Heart right ventricle (tissue), 2 donors: ENCODE data around the gene SLC30A5.

GRCh38 chr5:66180740-66181106 lies 36.6 kb downstream of the SREK1 start:
- PRO-cap, 2 experiments = no peak in any of the 2 experiments

GRCh38 chr5:67008775-67009482 lies 187.7 kb downstream of the CD180 start:
- PRO-cap, 2 experiments = no peak in any of the 2 experiments

GRCh38 chr5:67156238-67156730 lies 40.3 kb downstream of the CD180 start:
- PRO-cap, 2 experiments = no peak in any of the 2 experiments

- PRO-cap, 2 experiments = peak in 1 of 2 experiments; most common plus-strand start chr5:67166047 (in 1)
These were observed 30.7 kb downstream of the CD180 start for GRCh38 chr5:67165705-67166475.

DNA sequence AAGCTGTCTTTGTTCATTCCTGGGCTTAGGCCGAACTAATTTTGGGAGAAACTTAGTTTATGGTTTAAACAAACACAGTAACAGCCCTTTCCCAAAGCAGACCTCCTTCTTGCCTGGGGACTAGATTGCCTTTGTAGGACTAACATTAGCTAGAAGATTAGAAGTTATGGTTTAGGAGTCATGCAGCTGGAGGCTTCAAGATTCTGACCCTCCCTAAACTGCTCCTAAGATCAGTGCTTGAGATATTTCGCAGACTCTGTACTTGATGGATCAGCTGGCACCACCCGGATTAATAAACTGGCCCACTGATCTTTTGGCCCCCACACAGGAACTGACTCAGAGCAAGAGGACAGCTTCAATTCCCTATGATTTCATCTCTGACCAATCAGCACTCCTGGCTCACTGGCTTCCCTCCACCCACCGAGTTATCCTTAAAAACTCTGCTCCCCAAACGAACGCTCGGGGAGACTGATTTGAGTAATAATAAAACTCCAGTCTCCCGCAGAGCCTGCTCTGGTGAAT lies 36.3 kb upstream of the CD180 start:
- PRO-cap, 2 experiments = no peak in any of the 2 experiments

DNA sequence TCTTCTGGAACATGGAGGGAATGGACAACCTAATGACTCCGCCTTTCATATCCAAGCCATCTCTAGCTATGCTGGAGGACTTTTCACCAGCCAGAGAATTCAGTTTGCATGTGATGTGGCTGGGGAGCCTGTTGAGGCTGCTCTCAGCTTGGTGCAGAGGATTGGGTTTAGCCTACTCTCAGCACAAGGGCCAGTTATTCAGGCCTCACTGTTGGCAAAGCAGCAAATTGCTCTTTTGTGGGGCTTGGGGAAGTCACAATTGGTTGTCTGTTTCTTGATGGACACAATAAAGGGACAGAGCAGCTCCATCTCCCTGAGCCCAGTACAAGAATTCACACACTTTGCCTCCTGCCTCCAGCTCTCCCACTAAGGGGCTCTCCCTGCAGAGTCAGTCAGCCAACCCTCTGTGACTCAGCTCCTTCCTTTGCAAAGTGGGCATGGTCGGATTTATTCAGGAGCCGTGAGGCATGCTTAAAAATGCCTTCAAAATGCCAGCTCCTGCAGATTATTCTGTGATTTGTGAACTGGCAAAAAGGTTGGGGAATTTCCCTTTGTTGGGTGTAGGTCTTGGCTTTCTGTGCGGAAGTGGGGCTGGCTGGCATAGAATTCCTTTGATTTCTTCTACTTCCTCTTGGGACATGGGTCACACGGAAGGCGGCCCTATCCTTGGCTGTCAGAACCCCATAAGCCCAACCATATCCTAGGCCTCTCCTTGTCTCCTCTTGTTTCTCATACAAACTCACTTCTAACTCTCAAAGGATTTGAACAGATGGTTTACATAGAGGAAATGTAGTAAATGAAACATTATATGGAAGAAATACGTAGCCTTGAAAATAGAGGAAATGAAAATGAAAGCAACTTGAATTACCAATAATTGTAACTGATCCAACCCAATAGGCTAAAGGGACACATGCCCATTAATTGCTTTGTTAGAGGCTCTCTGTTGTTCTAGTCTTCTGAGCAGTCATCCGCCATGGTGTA lies 118.7 kb upstream of the CD180 start:
- PRO-cap, 2 experiments = no peak in any of the 2 experiments

DNA sequence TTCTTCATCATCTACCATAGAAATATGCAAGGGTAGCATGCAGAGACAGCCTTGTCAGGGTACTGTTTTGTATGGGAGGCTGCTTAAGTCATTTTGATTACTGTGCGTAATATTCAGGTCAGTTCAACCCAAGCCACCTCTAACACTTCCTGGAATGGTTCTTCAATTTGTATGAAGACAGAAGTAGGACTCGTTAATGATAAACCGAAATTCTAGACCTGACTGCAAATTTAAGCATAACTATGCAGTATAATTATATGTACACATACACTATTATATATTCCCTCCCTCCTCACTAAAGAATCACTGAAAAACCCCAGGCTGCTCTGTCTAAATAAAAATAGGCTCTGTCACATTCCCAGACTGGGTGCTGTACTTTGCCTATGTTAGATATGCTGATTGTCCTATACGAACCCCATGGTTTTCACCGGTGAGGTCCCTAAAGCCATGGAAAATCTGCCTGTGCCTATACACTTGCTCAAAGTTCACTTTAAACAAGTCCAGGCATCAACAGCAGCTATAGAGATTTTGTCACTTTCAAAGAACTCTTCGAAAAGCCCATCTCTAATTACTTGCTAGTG lies 352.1 kb upstream of the CD180 start:
- PRO-cap, 2 experiments = no peak in any of the 2 experiments

DNA sequence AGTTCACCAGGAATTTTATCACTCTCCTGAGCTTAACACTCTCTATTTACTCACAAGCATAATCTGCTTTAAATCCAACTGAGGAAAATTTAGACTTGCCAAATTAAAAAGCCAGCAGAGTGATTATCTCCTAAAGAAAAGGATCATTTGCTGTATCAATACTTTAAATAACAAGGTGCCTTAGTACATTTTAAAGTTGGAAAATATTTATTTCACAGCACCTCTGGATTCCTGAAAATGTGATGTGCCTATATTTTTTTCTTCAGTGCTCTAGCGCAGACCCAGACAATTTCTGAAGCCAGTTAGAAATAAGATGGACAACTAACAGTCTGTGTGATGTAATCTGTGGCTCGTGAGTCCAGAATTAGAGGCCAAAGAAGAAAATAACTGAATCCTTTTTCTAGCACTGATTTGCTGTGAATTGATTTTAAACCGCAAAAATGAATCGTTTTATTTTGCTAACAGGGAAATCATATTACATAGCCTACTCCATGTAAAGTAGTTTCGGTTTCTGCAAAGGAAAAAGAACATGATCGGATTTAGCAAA lies 445.8 kb upstream of the CD180 start:
- PRO-cap, 2 experiments = no peak in any of the 2 experiments

- PRO-cap, 2 experiments = no peak in any of the 2 experiments
These were observed 483.6 kb upstream of the CD180 start for GRCh38 chr5:67680222-67680475.

DNA sequence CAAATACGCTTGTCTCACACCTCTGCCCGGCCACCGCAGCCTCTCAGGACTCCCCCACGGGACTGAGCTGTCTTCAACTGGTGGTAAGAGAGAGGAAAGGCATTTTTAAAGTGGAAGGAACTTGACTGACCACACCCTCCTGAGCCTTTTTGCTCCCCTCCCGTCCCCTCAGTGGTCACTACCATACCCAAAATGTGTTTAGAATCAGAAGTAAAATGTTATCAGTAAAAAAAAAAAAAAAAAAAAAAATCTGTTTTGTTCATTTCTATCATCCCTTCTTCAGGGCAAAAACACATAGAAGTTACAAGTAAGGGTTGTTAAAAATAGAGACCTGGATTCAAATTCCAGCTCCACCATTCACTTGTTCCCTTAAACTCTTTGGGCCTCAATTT lies 174.1 kb upstream of the PIK3R1 start:
- PRO-cap, 2 experiments = peak in 2 of 2 experiments; most common minus-strand start position 64 of the sequence (in 2)

GRCh38 chr5:68135057-68135358 lies 80.5 kb upstream of the PIK3R1 start:
- PRO-cap, 2 experiments = no peak in any of the 2 experiments

DNA sequence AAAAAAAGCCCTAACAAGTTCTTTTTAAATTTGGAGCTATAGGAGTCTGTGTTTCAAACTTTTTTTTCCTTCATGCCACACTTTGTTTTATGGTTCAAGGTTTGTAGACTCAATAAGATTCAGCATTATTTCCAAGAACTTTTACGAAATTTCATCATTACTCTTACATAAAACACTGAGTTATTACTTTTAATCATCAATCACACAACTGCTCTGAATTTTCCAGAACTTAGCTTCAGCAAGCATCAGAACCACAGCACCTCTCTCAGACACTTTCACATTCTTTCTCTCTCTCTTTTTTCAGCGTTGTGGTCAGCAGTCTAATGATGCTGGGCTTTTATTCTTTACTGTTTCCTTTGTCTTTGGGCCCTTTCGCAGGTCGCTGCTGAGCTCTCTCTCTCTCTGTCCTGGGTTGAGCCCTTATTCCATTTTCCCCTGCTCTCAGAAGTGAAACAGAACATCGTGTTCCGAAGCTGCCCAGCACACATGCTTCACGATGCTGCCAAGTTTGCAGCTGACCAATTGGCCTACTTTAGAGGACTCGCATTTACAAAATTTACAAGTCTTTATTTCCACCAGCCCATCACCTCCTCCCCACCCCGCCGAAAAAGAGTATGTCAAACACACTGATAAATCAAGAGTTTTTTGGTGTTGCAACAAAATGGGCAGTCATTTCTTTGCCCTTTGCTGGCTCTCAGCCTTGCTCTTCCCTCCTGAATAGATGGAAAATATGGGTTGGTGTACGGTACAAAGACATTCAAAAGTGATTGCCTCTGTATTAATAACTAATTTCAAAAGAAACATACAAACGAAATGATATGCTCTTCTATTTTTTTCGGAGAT lies 44.5 kb upstream of the PIK3R1 start:
- PRO-cap, 2 experiments = no peak in any of the 2 experiments

DNA sequence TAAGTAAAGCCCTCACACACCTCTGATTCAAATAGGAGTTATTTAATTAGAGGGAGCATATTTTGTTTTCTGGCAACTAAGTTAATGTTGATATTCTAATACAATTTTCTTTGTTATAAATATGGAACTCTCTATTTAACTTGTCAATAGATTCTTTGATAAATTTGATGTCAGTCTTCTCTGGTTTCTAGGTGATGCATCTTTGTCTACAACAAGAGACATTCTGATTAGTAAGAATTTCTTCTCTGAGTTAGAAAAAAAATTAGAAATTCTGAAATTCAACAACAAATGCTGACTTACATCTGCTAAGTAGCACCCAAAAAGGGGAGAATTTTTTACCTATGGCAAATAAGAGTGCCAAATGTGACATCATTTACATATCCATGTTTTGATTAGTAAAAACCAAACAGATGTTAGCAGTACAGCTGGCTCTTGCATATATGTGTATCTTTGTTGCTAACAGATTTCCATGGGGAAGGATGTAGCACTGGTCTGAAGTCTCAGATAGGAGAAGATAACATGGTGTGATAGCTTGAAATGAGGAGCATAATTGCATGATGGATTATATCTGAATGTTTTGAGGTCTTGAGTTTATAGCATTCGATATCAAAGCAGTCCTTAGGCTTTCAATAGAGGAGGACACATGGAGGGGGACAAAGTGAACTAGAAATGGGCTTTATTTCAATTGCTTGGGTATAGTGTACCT lies 17.4 kb downstream of the PIK3R1 start:
- PRO-cap, 2 experiments = no peak in any of the 2 experiments

GRCh38 chr5:68289225-68289985 lies 73.8 kb downstream of the PIK3R1 start:
- PRO-cap, 2 experiments = no peak in any of the 2 experiments

- PRO-cap, 2 experiments = no peak in any of the 2 experiments
These were observed 189.5 kb downstream of the PIK3R1 start for GRCh38 chr5:68404956-68405504.

DNA sequence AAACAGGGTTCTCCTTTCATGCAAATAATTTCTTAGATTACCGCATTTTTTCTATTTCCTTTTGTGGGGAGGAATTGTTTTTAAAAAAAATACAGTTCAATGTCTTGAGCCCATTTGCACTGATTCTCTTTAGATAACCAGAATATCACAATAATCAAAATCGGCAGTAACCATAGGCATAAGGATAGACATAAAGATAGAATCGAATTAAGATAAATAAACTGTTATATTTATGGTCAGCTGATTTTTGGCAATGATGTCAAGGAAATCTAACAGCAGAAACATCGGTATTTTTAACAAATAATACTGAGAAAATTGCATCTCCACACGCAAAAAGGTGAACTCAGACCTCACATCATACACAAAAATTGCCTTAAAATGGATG lies 325.5 kb downstream of the PIK3R1 start:
- PRO-cap, 2 experiments = no peak in any of the 2 experiments

DNA sequence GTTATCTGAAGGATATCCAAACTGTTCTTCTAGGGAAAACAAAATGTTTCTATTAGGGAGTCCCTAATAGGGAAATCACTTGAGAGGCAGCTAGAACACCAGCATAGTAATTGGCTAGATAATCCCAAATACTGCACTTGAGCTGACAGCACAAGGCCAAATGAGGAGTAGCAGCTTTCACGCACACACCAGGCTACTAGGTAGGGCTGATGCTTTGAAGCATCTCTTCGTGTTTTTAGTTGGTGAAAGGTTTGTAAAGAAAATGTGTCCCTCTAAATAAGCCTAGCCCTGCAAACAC lies 249.6 kb upstream of the SLC30A5 start:
- PRO-cap, 2 experiments = no peak in any of the 2 experiments

- PRO-cap, 2 experiments = peak in 2 of 2 experiments; most common plus-strand start chr5:69094059 (in 1); most common minus-strand start chr5:69094681 (in 2)
These were observed at the start of gene SLC30A5 for GRCh38 chr5:69093977-69095030. SLC30A5 (plus strand) TSS chr5:69094014.

DNA sequence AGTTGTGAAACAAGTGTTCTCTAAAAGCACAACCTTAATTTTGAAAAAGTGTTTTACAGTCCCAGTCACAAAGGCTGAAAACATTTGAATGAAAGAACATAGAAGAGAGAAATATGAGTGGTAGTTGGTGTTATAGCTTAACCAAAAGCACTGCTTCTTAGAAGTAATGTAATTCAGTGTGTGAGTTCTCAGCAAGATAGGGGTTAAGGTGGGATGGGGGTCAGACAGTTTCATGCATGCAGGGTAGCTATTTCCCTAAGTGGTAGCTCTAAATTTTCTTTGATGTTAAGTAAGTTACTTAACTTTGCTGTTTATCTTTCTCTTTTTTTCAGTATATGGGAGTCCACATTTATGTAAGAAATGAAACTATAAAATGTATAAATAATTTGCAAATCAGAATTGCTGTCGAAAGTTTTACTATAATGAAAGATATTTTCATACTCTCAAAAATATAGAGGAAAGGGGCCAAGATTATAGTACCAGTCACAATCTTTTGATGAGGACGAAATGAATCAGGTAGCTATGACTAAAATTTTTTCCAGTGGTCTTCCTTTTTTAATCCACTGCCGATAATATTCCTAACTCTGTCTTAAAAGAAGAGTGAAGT lies 2.2 kb downstream of the RAD17 start:
- PRO-cap, 2 experiments = no peak in any of the 2 experiments

DNA sequence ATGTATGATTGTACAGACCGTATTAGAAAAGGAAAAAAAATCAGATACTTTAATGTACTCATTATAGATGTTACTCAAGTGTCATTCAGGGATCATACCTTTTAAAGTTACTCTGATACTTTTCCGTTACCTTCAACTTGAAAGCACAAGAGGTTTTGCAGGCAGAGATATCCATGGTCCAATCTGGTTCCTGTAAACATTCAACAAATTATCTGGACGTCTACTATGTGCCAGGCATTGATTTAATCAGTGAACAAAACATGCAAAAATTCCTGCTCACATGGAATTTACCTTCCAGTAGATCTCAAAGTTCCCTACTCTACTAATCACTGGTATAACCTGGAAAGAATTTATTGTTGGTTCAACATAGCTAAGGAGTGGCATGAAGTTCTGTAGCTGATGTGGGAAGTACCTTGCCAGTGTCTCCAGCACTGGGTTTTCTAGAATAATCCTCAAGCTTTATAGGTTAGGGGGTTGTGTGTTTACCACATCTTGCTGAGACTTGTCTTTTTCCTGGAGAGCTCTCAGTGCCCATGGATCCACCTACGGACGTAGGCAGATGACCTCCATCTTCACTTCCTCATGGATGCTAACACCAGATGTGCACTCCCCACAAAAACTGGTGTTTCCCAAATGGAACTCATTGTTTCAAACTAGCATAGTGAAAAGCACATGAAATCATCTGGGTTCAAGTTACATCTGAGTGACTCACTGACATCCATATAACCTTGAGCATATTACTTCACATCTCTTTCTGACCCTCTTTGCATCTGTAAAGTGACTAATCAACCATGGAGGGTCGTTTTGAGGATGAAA lies 9.9 kb downstream of the OCLN start:
- PRO-cap, 2 experiments = no peak in any of the 2 experiments